Camera-type eye (tissue), 1 donor: ENCODE data around the gene MSRB2.

- RAMPAGE, long total RNA = no peak
These were observed 6.7 kb downstream of the PIP4K2A start for GRCh38 chr10:22707588-22708164.

- RAMPAGE, long total RNA = no peak
These were observed 71.7 kb upstream of the MSRB2 start for GRCh38 chr10:23023684-23024098.

DNA sequence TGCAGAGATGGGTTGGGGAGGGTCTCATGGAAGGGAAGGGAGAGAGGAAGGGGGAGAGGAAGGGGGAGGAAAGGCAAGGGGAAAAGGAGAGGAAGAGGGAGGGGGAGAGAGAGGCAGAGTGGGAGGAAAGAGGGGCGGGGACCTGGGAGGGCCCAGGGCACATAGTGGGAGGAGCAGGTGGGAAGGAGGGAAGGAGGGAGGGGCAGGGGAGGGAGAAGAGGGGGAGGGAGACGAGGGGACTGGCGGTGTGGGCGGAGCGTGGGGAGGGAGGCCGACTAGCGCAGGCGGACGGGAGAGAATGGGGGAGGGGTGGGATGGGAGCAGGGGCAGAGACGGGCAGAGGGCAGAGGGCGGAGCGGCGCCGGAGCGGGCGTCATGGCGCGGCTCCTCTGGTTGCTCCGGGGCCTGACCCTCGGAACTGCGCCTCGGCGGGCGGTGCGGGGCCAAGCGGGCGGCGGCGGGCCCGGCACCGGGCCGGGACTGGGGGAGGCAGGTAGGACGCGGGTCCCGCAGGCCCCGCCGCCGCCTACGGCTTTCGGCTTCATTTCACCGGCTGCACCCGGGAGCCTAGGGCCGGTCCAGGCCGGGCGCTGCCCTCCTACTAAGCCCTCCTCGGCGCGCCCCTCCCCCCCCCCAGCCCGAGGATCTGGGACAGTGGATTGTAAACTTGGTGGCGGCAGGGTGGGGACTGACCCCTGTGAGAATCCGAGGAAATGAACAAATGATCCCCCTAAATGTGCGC lies at the start of gene MSRB2:
Gene MSRB2, plus strand, starts transcription at position 346 of the 742 bp plus-strand sequence.
- RAMPAGE, long total RNA = no peak

GRCh38 chr10:23439604-23439863 lies 659 bp downstream of the OTUD1 start:
- RAMPAGE, long total RNA = no peak

DNA sequence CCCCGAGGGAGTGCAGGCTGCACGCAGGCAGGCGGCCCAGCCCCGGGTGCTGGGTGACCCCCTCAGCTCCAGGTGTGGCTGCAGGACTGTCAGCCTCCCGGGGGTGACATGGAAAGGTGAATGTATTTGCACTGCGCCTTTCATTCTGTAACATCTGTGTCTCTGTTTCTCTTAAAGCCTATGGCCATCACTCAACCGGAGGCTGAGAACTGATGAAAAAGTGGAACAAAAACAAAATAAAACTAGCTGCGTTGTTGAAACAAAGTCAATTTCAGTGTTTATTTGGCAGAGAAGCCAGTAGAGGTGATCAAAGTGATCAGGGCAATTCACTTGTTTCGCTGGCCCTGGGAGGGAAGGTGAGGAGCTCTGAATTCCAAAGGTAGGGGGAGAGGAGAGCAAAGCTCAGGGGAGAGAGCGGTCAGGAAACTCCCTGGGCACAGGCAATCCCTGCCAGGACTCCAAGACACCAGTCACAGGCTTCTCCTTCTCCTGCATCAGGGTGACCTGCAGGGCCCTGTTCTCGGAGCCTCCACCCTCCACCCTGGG lies 6.9 kb upstream of the KIAA1217 start:
- RAMPAGE, long total RNA = no peak

GRCh38 chr10:24207332-24207539 lies 1.7 kb upstream of the KIAA1217 start:
- RAMPAGE, long total RNA = no peak

GRCh38 chr10:24207540-24207864 lies 1.4 kb upstream of the KIAA1217 start:
- RAMPAGE, long total RNA = no peak

GRCh38 chr10:24239781-24240741 lies 31.1 kb downstream of the KIAA1217 start:
- RAMPAGE, long total RNA = no peak

DNA sequence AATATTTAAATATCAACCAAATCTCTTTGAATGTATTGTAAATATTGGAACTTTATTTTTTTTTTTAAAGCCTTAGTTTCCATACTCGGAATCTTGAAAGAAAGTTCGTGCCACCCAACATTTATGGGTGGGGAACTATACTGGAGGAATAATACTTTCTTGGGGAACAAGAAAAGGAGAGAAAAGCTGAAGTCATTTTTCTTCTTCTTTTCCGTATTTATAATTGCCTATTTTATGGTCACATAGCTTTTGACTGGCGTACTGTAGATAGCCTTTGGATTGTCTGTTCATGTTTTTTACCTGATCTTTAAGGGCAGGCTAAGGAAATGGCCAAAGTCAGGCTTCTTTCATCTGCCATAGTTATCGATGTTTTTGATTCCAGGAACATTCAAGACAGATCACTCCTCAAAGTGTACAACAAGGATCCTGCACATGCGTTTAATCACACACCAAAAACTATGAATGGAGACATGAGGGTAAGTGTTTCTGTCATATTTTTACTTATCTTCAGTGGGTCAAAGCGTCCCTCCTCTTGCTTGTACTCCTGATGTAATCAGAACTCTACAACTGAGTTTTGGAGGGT lies 229.2 kb downstream of the KIAA1217 start:
- RAMPAGE, long total RNA = no peak

DNA sequence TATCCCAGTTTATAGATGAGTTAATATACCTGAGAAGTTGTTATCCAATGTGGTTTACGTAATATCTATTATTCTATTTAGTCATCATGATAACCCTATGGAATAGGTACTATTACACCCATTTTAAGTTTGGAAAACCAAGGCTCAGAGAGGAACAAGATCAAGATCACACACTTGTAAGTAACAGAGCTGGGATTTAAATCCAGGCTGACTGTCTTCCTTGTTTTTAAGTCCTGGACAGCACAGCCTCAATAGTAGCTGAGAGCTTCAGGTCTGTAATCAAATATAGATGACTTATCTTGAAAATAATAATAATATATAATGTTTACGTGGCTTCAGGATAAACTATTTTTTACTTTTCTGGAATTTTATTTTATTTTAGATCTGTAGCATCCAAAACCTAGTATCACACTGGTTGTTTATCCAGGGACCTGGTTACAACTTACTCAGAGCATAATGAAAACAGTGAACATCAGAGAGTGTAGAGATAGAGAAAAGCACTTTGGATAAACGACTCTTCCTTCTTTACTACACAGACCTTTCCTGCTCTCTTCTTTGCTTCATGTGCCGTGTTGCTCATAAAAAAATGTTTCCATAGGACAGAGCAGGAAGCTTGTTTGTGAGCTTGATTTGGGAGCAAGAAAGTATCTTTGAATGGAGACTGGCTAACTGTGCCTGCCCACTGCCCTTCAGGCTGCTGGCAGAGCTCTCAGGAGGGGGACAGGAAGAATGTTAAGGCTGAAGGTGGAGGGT lies 241.9 kb downstream of the KIAA1217 start:
- RAMPAGE, long total RNA = no peak

- RAMPAGE, long total RNA = no peak
These were observed 250.3 kb downstream of the ARHGAP21 start for GRCh38 chr10:24473282-24473937.

GRCh38 chr10:24501289-24501666 lies 222.4 kb downstream of the ARHGAP21 start:
- RAMPAGE, long total RNA = no peak

DNA sequence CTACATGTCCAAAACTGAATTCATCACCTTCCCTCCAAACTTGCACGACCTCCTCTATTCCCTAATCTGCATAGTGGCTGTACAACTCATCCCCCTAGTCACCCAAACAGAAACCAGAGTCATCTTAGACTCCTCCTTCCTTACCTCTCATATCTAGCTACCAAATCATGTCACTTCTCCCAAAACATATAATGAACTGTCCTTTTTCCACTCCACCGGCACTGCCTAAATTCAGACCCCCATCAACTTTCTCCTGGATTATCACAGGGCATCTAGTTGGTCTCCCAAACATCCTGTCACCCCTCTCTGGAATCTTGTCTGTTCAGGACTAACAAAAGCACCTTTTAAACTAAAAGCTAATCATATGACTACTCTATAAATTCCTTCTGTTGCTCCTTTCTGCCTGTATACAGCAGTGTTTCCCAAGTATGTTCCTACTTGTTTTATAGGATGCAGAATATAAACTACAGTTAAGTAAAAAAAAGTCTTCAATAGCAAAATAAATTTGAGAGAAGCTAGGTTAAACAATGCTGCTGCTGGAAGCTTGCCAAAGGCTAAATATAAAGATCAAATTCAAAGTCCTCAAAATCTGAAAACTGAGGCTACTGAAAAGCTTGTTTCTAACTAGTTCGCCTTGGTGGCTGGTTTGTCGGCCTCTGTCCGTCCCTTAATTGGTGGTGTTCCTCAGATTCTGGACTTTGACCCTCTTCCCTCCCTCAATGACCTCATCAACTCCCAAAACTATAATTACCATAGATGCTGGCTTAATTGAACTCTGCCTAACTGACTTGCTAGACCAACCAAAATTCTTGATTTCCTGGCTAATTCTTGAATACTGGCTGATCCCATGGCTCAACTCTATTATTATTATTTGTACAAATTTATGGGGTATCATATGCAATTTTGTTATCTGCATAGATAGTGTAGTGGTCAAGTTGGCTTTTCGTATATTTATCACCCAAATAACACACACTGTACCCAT lies 15.8 kb downstream of the ARHGAP21 start:
- RAMPAGE, long total RNA = no peak

- RAMPAGE, long total RNA = no peak
These were observed 64.9 kb downstream of the PRTFDC1 start for GRCh38 chr10:24887435-24888004.

- RAMPAGE, long total RNA = no peak
These were observed 45.8 kb upstream of the APBB1IP start for GRCh38 chr10:26392134-26392850.

DNA sequence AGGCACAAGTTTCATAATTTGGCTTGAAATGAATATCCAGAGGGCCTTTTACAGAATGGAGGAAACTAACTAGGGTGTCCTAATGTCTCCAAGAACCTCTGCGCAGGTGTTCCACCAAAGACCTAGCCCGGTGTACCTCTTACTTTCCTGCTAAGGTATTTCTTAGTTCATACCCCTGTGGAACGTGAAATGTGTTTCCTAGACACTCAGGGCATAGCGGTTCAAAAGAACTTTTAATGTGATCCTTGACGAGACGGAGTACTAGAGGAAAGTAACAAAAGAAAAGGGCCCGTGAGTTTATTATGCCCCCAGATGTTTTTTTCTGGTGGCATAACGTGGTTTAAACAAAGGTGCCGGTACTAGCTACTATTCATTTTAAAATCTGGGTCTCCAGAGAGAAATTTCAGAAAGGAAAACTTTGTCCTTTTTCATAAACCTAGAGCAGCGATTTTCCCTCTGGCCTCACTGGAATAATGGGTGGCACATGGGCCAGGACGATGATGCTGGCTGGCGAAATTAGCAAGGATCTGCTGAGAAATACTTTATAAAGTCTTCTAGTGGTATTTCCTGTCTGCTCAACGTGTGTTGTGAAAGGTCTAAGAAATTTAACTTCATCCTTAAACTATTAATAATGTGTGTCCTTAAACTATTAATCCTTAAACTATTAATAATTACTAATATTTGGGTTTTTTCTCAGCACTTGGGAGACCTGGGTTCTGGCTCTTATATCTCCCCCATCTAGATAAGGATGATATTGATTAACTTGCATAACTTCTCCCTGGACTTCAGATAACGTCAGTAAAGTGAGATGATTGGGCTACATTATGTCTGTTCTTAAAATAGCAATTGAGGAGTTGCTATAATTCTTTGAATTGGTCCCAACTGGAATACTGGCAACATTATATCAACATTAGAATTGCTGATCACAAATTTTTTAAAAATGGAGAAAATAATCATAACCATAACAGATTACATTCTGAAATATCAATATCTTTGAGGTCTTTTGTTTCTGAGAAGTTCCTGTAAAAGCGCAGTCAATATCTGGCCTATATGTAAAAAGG lies 1.6 kb downstream of the APBB1IP start:
- RAMPAGE, long total RNA = no peak

DNA sequence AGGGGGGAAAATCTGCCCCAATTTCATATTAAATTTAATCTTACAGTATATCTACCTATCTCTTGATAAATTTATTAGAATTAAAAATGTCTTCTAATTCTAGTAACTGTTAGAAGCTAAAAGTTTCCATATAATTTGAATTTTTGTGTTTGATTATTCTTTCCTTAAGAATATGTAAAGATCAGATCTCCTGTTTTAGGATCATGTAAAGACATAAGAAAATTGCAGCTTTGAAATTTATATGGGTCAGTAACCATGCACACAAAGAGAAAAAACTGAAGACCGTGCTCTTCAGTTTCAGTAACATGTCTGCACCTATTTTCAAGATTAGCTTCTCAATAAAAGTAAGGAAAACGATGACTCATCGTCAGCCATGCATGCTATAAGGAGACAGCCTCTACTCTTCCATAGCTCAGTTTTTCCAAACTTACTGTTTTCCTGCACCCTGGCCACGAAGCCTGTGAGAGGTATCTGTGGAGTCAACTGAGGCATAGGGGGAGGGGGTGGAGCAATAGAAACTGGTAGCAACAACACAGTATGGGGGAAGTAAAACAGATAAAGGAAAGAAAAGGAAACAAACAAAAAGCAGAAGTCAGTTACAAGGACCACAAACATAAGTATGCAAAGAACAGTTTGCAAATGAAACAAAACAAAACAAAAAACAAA lies 57.9 kb downstream of the PDSS1 start:
- RAMPAGE, long total RNA = no peak

GRCh38 chr10:26869262-26870053 lies 8.7 kb upstream of the ABI1 start:
- RAMPAGE, long total RNA = no peak

- RAMPAGE, long total RNA = no peak
These were observed 580 bp upstream of the ACBD5 start for GRCh38 chr10:27240968-27241785.

DNA sequence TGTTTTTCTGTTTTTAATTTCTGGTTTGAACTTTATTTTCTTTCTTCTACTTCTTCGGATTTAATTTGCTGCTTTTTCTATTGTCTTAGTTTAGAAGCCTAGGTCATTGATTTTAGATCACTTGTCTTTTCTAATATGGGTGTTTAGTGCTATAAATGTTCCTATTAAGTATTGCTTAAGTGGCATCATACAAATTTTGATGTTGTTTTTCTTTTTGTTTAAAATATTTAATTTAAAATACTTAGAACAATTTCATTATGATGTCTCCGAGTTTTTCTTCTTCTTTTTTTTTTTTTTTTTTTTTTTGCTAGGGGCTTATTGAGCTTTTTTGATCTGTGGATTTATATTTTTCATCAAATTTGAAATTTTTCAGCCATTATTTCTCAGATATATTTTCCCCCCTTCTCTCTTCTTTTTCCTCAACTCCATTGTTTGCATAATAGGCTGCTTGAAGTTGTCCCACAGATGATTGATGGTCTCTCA lies 18.9 kb downstream of the RAB18 start:
- RAMPAGE, long total RNA = no peak